Parotid gland (tissue), 1 donor: Measurements from ENCODE around the genes CCPG1 and DNAAF4.

GRCh38 chr15:52178248-52178945 lies 12.8 kb downstream of the GNB5 start:
- PRO-cap = no peak

GRCh38 chr15:52180204-52181332 lies 10.6 kb downstream of the GNB5 start:
- PRO-cap = no peak

- PRO-cap = no peak
These were observed 6.5 kb downstream of the GNB5 start for GRCh38 chr15:52184644-52185052.

GRCh38 chr15:52221605-52222333 lies 30.6 kb upstream of the GNB5 start:
- PRO-cap = no peak

GRCh38 chr15:52225328-52225788 lies 34.2 kb upstream of the GNB5 start:
- PRO-cap = no peak

- PRO-cap = no peak
These were observed 46.8 kb downstream of the MYO5A start for GRCh38 chr15:52481759-52482308.

GRCh38 chr15:52567285-52567598 lies 1.6 kb downstream of the ARPP19 start:
- PRO-cap = no peak

GRCh38 chr15:52784584-52785325 lies 5.4 kb downstream of the ONECUT1 start:
- PRO-cap = no peak

- PRO-cap = no peak
These were observed 16.9 kb upstream of the ONECUT1 start for GRCh38 chr15:52807069-52807483.

- PRO-cap = no peak
These were observed 321.4 kb downstream of the WDR72 start for GRCh38 chr15:53437961-53438507.

DNA sequence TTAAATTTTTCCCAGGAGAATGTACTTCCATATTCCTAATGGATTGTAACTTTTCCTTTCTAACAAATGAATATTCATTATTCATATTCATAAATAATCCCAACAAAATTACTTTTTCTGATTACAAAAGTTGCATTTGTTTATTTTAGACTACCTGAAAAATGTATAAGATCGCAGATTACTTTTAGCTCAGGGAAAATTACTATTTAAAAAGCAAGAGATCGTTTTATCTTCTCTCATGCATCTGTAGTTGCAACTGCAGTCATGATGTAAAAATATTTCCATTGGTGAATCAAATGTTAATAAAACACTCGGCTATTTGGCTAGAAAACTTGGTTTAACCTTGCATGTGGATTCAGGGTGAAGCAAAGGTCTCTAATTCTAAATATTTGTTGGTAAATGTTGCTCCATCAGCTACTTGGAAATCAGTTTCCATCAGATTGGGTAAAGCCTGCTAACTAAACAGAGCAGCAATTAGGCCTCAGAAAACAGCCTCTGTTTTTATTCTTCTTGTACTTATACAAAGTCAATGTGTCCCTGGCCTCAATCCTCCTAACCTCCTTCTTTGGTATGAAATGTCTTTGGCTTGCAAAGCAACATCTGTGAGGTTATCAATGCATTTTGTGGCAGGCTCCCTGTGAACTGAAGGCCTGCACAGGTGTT lies 312.5 kb downstream of the WDR72 start:
- PRO-cap = no peak

DNA sequence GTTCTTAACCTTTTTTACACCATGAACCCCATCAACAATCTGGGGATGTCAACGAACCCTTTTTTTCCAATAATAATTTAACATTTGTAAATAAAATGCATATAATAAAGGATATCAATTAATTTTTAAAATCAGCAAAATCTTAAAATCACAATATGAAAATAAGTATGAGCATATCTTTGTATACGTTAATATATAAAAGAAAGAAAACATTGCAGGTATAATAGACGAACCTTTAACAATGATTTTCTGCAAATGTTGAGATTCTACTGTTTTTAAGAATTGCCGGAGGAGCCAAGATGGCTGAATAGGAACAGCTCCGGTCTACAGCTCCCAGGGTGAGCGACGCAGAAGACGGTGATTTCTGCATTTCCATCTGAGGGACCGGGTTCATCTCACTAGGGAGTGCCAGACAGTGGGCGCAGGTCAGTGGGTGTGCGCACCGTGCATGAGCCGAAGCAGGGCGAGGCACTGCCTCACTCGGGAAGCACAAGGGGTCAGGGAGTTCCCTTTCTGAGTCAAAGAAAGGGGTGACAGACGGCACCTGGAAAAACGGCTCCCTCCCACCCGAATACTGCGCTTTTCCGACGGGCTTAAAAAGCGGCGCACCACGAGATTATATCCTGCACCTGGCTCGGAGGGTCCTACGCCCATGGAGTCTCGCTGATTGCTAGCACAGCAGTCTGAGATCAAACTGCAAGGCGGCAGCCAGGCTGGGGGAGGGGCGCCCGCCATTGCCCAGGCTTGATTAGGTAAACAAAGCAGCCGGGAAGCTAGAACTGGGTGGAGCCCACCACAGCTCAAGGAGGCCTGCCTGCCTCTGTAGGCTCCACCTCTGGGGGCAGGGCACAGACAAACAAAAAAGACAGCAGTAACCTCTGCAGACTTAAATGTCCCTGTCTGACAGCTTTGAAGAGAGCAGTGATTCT lies 75.3 kb downstream of the WDR72 start:
- PRO-cap = no peak

DNA sequence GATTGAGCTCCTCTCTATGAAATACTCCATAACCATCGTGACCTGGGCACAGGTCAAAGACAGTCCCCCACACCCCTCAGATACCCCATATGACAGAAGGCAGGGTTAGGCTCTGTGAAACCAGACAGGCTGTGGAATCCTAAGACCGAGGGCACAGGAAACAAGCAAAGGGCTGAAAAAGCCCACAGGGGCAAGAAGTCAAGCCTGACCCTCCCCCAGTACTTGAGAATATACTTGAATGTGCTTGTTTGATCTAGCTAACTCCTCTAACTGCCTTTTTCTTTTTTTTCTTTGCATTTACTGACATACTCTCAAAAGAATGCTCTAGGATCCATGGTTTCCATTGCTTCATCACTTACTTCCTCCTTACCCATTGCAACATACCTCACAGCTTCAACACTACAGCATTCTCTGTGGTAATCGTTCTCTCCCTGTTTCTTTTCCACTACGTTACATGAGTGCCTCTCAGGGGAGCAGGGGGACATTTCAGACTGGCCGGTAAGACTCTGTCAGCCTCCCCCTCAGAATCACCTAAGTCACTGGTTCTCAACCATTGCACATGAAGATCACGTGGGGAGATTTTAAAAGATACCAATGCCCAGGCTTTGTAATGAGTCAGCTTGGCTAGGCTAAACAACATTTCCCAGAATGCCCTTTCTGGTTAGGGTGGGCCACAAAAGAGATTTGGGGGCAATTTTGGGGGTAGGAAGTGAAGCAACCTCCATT lies 24.4 kb upstream of the RSL24D1 start:
- PRO-cap = no peak

- PRO-cap = no peak
These were observed 21.4 kb downstream of the RAB27A start for GRCh38 chr15:55268125-55268606.

- PRO-cap = no peak
These were observed 12.4 kb downstream of the RAB27A start for GRCh38 chr15:55276980-55277751.

DNA sequence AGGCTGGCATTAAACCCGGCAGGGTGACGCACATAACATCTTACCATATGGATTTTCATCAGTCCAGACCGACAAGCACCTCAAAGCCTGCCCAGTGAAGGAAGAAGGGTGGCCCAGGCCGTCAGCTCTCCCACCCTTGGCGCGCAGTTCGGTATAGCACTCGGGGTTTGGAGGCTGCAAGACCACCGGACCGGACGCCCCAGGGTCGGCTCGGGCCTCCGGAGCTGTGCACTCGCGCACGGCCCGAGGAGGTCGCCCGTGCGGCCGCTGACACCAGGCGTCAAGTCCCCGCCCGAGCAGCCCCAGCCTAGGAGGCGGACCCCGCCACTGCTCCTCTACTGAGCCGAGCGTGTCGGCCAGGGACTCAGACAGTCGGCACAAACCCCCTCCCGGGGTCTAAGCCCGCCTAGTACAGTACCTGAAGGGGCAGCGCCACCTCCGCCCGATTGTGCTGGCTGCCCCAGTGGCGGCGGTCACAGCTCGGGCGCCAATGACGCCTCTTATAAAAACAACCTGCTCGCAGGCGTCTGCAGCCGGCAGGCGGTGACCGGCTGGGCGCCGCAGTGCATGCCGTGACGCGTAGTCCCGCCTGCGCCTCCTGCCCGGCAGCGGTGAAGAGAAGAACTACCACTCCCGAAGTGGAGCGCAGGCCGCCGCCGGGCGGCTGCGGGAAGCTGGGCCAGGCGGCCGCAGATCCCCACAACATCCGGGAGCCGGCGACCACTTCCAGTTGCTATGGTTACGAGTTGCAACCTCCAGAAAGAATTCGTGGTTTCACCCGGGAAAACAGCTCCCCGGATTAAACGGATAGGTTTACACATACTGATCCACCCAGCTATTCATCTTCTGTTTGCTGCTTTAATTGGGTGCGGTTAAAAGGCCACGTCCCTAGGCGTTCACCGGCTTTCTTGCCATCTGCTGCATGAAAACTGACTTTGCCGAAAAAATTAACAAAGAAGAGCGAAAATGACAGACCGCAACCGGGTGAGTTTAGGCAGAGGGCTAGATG lies at the start of gene CCPG1:
CCPG1 (minus strand) TSS at position 557 of the 1,009 bp plus-strand sequence.
- PRO-cap = bidirectional peak, plus-strand start at position 648 of the sequence, minus-strand start at position 492 of the sequence

GRCh38 chr15:55508171-55508394 lies at the start of gene DNAAF4:
Gene DNAAF4, minus strand, starts transcription at chr15:55508234.
- PRO-cap = no peak

DNA sequence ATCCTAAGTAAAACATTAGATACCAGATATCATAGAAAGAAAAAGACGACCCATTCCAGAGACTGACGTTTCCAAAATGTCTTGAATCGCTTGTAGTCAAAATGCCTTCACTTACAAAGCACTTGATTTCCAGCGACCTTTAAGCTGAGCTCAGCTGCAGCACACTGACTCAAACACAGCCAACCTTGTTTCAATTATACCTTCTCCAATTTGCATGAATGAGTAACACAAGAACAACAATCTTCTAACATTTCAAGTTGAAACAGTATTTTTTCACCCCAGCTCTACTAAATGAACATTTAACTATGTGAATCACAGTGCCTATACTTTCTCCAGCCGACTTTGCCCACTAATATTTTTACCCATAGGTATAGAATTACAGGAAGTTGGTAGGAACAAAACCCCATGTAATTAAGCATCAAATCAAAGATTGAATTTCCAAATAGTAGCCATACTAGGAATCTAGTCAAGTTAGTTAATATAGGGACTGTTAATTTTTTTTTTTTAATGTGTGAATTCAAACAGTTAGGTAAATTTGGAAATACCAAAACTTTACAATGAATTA lies 76.4 kb downstream of the NEDD4 start:
- PRO-cap = no peak

- PRO-cap = no peak
These were observed 21.2 kb downstream of the RFX7 start for GRCh38 chr15:56222166-56223180.

GRCh38 chr15:56805775-56806109 lies 72.4 kb upstream of the ZNF280D start:
- PRO-cap = no peak